PC-3 (cell line): ENCODE data around the genes MOGAT2 and TSKU.

GRCh38 chr11:75507800-75508717 lies 17.7 kb downstream of the GDPD5 start:
- RAMPAGE, long total RNA: no peak

- RAMPAGE, long total RNA: no peak
Measured at GRCh38 chr11:75558005-75558746, 3.9 kb upstream of the SERPINH1 start.

- RAMPAGE, long total RNA: no peak
Measured at GRCh38 chr11:75576376-75577057, 14.5 kb downstream of the SERPINH1 start.

DNA sequence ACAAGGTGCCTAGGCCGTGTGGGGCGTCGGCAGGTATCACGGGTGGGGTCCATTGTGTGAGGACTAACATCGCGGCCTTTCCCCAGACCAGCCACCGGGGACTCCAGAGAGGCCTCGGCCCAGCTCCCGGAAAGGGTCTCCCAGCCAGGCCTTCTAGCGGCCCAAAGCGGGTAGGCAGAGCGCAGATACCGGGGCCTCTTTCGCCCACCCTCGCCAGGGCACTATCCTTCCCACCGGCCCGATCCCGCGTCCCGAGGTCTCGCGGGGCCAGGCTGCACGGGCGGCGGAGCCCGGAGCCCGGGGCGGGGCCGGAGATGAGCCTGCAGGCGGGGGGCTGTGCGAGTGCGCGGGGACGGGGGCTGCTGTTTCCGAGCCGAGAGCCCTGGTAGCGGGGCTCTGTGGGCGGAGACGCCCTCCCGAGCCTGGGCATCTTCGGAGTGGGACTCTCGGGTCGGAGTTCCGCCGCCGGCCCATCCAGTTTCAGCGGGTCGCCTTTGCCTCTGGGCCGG lies 21.1 kb downstream of the SERPINH1 start:
- RAMPAGE, long total RNA: no peak

DNA sequence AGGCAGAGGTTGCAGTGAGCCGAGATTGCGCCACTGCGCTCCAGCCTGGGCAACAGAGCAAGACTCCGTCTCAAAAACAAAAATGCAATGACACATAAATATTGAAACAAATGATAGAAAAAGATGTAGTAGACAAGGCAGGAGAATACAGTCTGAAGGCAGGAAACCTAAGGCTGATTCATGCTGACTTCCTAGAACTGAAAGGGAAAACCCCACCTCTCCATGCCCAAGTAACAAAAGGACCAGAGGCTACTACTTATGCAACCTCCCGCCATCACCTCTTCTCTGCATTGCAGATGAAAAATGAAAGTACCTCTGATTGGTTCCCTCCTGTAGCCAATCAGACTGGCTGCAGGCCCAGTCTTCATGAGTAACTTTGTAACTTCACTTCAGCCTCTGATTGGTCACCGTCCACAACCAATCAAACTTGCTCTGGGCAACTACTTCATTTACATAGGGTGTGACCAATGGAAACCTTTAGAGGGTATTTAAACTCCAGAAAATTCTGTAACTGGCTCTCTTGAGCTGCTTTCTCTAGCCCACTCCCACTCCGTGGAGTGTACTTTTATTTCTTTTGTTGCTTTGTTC lies 5.1 kb upstream of the MAP6 start:
- RAMPAGE, long total RNA: no peak

DNA sequence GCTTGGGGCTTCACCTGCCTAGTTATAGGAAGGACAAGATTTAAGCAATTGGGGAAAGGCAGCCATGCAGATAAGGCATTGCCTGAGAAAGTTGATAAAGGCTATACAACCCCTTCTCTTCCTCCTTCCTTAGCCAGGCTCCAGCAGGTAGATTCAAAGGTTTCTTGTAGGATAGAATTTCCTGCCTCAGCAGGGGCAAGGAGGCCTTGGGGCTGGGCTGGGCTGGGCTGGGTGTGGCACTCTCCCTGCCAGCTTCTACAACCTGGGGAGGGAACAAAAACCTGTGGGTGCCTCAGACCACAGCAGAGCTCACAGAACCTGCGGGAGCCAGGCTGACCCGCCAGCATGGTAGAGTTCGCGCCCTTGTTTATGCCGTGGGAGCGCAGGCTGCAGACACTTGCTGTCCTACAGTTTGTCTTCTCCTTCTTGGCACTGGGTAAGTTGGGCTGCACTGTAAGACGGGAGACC lies at the start of gene MOGAT2:
Gene MOGAT2, plus strand, starts transcription at position 295 of the 468 bp plus-strand sequence.
- RAMPAGE, long total RNA: no peak

GRCh38 chr11:75718012-75718685 lies 511 bp downstream of the MOGAT2 start:
- RAMPAGE, long total RNA: no peak

DNA sequence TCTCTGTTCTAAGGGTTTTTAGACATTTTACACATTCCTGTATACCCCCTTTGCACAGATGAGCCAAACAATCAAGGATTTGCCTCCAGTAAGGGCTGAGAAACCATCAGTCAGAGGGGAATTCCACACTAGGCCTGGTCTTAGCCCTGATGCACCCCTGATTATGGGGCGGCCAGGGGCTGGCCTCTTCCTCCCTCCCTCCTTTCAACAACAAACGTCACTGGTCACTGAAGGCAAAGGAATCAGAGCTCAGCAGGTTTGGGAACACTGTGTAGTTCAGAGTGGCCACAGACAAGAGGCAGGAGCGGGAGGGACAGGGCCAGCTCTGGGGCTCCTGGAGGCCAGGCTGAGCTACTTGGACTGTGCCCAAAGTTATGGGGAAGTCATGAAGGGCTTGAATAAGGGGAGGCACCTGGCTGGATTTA lies 1.5 kb downstream of the MOGAT2 start:
- RAMPAGE, long total RNA: no peak

- RAMPAGE, long total RNA: no peak
Measured at GRCh38 chr11:75745643-75746294, 22.8 kb upstream of the DGAT2 start.

GRCh38 chr11:75769377-75769754 lies 788 bp downstream of the DGAT2 start:
- RAMPAGE, long total RNA: no peak

DNA sequence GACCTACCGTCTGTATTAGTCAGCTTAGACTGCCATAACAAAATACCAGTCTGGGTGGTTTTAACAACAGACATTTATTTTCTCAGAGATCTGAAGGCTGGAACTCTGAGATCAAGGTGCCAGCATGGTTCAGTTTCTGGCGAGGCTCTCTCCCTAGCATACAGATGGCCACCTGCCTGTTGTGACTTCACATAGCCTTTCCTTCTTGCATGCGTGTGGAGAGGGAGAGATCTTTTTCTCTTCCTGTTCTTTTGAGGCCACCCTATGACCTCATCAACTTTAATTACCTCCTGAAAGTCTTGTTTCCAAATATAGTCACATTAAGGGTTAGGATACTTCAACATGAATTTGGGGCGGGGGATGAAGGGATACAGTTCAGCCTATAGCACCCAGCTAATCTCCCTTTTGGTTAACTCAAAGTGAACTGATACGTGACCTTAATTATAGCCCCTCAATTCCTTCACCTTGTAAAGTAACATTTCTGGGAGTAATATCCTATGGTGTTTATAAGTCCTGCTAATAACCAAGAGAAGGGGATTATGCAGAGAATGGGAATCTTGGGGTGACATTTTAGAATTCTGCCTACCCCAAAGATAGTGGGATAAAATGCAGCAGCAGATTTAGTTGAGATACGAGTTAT lies 131.9 kb downstream of the UVRAG start:
- RAMPAGE, long total RNA: no peak

DNA sequence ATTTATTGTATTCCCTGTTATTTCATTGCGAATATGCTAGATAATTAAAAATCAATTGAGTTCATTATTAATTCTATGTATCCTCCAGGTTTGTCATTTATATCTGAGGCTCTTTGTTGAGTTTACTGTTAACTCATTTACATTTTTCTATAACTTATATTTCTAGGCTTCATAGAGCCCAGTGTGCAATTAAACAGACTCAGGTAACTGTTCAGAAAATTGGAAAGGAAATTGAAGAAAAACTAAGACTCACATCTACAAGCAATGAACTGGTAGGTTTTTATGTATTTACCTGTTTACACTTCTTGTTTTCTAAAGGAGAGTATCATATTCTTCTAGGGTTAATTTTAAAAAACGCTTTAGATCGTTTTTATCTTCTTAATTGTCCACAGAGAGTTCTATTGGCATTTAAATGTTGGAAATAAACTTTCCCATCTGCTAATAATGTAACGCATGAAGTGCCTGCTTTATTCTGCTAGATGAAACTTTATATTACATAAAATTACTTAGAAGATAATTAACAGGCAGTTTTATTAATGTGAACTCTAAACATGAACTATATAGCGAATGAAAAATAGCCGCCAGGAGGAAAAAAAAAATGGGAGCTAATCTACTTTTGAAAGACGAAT lies 146.4 kb downstream of the UVRAG start:
- RAMPAGE, long total RNA: no peak

DNA sequence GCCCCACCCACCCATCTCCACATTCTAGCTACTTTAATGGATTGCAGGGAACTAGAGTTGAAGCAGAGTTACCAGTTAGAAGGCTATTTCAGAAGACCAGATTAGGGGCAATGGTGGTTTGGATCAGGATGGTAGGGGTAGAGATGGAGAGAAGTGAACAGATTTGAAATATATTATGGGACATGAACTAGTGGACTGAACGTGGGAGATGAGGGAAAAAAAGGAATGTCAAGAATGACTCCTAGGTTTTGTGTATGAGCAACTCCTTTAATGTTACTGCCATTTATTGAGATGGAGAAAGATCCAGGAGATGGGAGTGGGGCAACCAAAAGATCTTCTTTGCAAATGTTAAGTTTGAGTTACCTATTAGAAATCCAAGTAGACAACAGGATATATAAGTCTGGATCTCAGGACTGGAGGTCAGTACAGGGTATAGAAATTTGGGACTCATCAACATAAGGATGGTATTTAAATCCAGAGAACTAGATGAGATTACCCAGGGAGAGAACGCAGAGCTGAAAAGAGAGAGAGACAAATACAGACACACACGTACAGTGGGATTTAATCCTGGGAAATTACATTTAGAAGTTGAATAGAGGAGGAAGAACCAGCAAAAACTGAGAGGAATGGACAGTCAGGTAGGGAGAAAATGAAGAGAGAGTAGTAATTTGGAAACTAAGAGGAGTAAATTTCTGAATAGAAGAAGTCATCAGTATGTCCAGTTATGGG lies 134.6 kb downstream of the WNT11 start:
- RAMPAGE, long total RNA: no peak

DNA sequence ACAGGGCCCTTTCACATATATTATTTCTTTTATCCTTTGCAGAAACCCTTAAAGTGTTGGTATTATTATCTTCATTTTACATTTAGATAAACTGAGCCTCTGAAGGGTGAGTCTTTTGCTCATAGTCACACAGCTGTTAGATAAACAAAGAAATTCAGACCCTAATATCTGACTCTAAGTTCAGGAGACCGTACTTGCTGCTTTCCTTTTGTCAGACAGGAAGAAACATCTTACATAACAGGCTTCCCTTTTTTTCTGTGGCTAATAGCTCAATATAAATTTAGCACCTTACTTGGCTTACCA lies 128.8 kb downstream of the WNT11 start:
- RAMPAGE, long total RNA: no peak

- RAMPAGE, long total RNA: no peak
Measured at GRCh38 chr11:76234692-76235669, 28.7 kb upstream of the WNT11 start.

DNA sequence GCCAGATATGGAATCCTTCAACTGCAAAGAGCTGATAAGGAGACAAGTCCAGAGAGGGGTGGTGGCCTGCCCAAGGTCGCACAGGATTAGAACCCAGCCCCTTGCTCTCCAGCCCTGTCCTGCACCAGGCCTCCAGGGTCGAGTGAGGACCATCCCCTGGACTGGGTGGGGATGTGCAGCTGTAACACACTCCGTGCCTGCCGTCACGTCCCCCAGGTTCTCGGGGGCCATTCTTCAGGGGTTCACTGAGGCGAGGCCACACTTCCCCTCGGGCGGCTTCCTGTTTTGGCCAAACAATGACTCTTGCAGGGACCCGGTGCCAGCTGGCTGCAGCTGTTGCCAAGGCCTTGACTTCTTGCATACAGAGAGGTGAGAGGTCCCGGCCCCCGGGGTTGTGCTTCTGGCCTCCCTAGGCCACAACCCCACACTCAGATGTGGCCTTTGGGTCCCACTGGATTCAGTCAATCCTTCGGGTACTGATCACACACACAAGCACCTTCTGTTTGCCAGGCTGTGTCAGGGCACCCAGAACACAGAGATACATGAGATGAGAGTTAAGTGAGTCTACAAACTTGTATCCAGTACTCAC lies 33.0 kb downstream of the LRRC32 start:
- RAMPAGE, long total RNA: no peak

DNA sequence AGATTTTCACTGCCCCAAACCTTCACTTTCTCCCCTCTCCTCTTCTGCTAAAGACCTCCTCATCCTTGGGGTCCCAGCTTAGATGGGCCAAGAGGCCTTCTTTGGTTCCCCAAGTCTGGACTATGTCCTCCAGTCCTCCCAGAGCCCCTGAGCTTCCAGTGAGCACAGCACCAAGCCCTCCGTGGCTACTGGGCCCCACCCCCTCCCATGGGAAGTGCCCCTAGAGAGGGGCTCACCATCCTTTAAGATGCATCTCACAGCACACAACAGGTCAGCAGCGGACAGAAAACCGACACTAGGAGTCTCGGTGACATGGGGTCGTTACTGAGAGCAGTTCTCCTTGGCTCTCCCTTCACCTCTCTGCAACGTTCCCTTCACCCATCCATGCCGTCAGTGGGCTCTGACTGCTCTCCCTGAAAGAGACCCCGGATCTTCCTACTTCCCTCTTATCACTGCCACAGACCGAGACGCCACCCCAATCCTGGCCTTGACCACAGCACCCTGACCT lies 2.6 kb downstream of the LRRC32 start:
- RAMPAGE, long total RNA: no peak

DNA sequence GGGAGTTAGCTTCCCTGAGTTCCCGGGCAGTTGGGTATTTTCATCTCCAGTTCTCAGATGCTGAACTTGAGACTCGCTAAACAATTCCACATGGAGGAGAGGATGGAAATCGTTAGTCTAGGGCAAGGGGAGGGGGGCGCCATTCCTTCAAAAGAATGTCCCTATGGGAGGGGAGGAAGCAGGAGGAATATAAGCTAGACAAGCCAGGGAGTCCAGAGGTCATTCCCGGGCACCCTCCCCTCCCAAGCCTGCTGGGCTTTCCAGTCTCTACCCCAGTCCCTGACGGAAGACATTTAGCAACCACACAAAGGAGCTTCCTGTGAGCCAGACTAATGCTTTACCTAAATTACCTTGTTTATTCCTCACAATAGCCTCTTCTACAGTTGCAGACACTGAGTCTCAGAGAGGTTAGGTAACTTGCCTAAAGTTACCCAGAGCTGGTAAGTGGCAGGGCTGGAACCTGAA lies 2.0 kb upstream of the TSKU start:
- RAMPAGE, long total RNA: no peak

DNA sequence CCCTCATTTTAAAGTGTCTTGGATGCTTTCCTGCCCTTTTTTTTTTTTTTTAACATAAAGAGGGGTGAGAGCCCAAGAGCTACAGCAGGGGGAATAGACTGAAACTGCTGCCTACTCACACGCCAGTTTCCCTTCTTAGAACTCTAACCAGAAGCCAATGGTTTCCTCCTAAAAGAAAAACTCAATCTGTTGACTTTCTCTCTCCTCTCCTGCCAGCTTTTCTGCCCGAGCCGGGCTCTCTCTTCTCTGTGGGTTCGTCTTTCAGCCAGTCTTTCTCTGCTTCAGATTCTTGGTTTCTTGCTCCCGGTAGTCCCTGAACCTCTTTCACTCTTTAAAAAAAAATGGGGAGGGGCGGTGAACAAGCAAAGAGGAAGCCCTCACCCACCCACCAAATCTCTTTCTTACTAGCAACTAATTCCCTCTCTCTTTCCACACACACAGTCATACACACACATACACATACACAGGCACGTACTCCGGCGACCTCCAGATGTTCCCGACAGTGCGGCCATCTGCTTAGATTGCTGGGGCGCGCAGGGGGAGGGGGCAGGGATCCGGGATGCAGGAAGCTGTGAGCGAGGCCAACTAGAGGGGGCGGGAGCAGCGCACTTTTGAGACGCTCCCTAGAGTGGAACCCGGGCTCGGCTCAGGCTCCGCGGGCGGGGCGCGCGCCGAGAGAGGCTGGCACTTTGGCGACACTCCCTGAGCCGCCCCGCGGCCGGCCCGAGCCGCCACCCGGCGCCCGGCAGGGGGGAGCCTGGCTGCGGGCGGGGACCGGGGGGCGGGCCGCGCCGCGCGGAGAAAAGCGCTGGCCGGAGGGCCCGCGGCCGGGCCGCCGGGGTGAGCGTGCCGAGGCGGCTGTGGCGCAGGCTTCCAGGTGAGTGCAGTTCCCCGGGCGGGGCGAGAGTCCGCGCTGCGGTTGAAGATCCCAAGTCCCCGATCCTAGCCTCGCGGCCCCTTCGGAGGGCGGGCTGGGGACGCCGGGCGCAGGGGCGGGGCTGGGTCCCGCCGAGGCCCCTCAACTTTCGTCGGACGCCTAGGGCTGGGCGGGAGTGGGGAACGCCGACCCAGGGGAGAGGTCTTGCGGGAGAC lies at the start of gene TSKU:
Gene TSKU, plus strand, starts transcription at position 829 of the 1,092 bp plus-strand sequence.
- RAMPAGE, long total RNA: no peak

GRCh38 chr11:77071940-77072751 lies 5.4 kb downstream of the CAPN5 start:
- RAMPAGE, long total RNA: no peak